ENCODE measurements around a stretch of chr20.

- PRO-cap, result no peak
Measured at GRCh38 chr20:17869463-17869850, 99.1 kb downstream of the SNX5 start.

- PRO-cap, result no peak
Measured at GRCh38 chr20:17938726-17939385, 29.7 kb downstream of the SNX5 start.

GRCh38 chr20:18057220-18057402, 605 bp downstream of the OVOL2 start:
- PRO-cap, result no peak

DNA sequence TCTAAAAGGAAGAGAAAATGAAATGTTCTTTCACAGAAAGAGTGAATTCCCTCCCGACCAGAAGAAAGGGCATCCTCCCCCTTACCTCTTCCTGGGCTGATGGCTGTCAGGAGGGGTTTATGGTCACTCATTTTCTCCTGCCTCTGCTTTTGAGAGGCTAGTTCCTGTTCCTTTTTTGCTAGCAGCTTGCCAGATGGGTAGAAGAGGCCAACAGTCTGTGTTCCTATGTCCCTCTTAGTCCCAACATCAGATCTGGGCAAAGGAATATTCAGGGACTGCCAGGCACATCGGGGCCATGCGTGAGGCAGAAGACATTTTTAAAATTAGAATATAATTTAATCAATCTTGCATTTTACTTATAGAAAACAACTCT, 54.3 kb downstream of the DZANK1 start:
- PRO-cap, result no peak

DNA sequence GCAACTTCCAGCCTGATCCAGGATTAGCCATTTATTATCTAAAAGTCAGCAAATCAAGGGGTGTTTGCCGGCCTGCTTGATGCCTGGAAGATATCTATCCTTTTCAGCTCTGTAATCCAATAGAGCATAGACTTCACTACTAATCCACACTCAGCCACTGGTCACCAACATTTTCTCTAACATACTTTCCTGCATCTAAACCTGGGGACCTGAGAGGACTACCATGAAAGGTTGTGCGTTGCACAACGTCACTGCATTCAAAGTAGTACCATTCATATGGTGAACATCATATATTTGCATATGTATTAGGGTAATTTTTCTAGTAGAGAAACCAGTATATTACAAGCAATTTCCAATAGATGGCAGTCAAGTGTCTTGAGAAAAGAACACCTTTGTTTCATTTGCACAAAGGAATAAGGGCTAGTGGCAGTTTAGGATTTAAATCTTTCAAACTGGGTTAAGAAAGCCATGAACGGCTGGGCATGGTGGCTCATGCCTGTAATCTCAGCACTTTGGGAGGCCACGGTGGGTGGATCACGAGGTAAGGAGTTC, 53.7 kb downstream of the DZANK1 start:
- PRO-cap, result unidirectional peak, plus-strand start at position 450 of the sequence

DNA sequence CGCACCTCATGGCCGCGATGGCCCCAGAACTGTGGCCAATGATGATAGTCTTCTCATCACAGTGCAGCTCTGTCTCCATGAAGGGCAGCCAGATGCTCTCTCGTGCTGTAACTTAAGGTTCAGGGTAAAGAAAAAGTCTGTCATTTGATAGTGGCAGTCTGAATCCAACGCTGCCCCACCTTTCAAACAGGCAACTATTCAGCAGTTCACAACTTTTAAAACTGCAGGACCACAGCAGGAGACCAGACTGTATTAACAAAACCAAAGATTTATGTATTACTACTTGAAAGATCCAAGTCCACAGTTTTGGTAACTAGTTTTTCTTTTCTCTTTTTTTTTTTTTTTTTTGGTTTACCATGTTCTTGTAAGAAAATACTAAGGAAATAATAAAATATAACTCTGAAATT, 3.1 kb downstream of the RBBP9 start:
- PRO-cap, result no peak

GRCh38 chr20:18585033-18585757, 2.7 kb upstream of the DTD1 start:
- PRO-cap, result no peak

DNA sequence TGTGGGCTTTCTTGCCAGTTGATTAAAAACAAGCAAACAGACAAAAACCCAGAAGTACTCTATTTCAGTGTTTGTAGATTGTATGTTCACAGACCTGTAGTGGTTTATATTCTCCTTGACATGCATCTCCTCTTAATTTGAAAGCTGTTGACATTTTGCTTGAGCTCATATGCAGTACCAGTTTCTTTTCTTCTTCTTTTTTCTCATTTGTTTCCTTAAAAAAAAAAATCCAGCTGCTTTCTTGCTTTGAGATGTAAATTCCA, 74.1 kb upstream of the SCP2D1 start:
- PRO-cap, result no peak

DNA sequence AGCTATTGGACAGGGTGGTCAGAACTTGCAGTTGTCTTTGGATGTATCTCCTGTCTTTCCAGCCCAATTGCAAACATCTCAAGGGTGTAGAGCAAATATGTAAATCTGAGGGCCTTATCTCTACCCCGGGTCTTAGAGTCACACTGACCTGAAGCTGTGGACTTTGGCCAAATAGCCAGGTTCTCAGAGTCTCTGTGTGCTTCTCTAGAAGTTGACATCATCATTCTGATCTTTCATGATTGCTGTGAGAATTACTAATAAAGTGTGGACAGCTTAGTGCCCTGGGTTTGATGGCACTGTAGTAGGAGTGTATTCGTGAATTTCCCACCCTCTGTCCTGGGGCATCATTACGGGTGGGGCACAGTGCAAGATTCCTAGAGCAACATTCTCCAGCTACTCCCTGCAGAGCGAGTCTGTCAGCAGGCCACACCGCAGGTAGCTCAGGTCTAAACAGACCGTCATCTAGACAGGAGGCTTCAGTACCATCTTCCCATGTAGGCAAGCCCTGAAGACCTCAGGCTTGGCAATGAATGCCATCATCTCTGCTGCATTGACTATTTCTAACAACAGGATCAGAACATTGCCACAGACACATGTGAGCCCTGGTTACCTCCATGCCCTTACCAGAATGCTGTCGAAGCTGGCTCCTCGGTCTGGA, 71.2 kb downstream of the SLC24A3 start:
- PRO-cap, result no peak

GRCh38 chr20:19331716-19332309, 119.4 kb downstream of the SLC24A3 start:
- PRO-cap, result no peak

GRCh38 chr20:19795536-19796284, 37.7 kb downstream of the RIN2 start:
- PRO-cap, result no peak

DNA sequence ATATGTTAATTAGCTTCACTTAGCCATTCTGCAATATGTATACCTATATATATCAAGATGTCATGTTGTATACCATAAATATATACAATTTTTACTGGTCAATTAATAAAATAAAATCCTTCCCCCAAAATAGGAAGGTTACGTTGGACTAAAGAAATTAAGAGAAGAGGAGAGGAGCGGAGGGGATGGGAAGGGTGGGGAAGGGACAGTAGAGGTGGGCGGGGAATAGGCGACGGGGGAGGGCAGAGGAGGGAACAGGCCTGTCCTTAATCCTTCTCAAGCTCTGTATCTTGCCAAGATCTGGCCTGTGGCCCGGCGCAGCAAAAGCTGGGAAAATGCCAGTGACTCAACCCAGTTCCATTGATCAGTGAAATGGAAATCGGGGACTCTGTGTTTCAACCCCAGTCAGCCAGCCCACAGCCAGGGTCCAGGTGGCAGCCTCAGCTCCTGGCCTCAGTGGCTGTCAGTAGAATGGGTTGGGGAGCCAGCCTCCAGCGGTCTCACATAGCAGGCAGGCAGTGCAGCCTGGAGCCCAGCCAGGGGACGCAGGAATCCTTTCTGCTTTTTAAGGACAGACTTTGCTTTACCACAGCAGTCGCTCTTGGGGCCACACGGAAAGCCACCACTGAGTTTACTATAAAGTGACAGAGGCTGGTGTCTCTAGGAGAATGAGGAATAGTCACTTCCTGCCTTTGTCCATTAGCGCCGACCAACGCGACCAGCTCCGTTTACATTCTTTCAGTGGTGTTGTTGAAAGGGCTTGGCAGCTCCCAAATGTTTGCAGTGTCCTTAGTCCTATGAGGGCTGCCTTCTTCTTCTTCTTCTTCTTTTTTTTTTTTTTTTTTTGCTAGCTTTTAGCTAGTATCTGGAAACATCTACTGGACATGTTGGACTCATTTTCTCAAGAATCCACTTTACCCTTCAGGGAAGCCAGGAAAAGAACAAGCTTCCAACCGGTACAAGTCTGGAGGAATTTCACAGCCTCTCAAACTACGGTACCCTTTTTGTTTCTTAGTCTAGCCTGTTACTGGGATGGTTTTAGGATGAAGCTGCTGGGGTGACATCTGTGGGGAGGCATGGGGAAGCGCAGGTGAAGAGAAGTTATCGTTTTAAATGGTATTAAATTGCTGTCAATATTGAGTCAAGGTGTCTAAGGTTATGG, 128.1 kb downstream of the RIN2 start:
- PRO-cap, result no peak

DNA sequence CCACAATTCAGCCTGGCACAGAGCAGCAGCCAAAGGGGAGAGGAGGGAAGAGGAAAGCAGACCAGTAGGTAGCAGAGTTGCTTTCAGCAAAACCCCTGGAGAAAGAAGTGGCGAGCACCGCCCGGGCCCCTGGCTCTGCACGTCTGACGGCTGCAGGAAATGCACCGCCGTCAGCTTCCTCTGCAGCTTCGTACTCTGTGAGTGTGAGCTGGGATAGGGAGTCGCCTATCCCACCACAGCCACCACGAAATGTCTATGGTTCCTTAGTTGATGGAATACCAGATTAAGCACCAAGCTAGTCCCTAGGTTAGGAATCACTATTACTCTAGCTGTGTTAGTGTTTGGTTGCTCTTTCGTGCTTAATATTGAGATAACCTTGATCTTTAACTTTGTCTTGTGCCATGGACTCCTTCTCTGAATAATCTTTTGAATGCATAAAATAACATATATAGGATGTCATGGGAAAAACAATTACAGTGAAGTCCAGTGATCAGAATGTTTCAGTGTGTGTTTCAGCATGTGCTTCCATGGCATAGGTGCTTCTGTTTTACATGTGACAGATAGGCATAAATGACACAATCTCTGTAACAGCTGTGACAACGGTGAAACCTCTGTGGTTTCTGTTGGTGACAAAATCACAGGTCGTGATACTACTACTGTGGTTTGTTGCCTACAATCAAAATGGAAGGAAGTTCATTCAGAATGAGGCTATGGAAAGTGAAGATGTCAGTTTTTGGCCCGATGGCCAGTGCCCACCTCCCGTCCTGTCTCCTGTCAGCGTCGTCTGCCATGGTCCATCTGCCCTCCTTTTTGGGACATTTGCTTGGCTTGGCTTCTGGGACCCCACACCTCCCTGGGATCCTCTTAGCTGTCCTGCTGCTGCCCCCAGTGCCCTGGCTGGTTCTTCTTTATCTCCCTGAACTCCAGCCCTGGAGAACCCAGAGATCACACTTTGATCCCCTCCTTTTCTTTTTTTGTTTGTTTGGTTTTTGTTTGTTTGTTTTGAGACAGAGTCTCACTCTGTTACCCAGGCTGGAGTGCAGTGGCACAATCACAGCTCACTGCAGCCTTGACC, 79.6 kb upstream of the NAA20 start:
- PRO-cap, result no peak

GRCh38 chr20:19973779-19974333, 43.3 kb upstream of the NAA20 start:
- PRO-cap, result no peak

DNA sequence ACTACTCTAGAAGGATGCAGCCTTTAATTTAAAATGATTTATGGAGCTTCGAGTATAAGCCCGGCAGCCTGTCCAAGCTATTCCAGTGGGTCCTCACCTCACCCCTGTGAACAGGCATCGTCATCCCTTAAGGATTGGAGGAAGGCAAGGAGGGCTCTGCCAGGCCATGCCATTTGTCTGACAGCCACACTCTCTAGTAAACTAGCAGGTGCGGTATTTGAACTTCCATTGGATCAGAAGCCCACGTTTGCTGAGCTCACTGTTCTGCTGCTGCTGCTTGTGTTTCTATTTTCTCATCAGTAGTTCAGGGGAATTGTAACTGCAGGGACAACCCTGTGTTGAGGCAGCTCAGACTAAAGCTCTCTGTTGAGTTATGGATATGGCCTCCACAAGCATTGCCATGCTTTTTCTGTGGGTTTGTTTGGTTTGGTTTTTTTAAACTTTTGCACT, 39.7 kb upstream of the NAA20 start:
- PRO-cap, result no peak

DNA sequence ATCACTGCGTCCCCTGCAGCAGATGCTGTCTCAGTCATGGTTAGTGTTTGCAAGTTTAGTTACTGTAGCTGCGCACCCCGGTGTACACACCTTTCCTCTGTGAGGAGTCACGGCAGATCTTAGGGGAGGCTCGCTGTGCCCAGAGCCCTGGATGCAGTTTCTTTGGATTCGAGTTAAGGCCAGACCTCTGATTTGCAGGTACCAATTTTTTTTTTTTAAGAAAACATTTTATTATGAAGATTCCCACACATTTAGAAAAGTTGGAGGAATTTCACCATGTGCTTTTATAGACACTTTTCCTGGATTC, 794 bp downstream of the NAA20 start:
- PRO-cap, result no peak

- PRO-cap, result unidirectional peak, plus-strand start at chr20:20074026
Measured at GRCh38 chr20:20073634-20074649, 21.6 kb downstream of the CFAP61 start.

DNA sequence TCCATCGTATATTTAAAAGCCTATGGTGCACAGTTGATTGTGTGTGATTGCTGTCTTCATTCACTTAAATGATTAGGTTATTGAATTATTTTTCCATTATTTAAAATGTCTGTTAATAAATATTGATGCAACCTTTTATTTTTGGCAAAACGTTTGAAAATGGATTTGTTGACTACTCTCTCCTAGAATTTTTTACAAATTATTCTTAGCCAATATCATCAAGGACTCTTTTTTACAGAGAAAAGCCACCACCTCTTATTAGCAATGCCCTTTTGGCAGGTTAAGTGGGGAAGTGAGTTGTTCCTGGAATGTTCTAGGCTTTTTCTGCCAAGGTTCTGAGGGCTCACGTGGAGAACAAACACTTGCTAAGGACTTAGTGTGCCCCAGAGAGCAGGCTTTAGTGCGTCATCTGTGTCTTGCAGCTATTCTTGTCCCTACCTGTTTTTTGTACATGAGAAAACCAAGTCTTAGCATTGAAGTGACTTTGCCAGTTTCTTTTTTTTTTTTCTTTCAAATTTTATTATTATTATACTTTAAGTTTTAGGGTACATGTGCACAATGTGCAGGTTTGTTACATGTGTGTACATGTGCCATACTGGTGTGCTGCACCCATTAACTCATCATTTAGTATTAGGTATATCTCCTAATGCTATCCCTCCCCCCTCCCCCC, 33.5 kb downstream of the CFAP61 start:
- PRO-cap, result no peak

- PRO-cap, result no peak
Measured at GRCh38 chr20:20255178-20255436, 112.8 kb upstream of the INSM1 start.

DNA sequence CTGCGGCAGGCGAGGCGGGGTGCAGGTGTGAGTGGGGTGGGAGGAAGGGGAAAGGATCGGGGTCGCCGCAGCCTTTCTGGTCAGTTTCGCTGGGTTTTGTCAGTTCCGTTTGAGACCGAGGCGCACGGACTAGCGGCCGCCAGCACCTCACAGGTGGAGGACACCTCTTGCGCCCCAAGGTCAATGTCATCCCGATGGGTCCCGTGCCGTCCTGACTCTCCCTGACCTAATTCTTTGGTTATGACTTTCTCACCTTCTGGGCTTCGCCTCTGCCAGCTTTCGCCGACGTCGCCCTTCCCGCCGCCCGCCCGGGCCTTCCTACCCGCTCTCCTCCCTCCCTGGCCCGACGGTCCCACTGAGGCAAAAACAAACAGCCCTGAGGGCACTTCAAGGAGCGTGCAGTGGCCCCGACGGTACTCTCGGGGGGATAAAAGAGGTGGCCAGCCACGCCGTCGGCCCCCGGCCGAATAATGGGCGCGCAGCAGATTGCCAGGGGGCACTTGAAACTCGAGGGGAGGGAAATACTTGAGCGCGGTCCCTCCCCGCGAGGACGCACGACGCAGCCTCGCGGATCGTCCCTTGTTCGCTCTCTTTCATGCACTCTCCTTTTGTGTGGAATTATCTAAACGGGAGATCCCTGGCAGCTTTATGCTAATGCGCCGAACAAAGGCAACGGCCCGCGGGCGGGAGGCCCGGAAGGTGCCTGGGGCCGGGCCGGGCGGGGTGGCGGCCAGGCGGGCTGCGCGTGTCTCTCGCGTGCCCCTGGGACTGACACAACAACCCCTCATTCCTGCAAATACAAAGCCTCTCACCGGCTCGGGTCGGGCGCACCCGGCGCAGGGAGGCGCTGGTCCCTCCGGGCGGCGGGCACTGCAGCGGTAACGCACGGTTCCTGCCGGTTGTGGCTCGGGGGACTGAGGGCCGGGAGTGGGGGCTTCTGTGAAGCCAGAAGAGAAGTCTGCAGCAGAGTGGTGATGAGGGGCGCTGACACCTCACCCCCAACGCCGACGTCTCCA, 3.8 kb upstream of the INSM1 start:
- PRO-cap, result bidirectional peak, plus-strand start at position 787 of the sequence, minus-strand start at position 612 of the sequence